Cardiac muscle cell (in vitro differentiated cells and primary cell): ENCODE data around the gene MPDZ.

DNA sequence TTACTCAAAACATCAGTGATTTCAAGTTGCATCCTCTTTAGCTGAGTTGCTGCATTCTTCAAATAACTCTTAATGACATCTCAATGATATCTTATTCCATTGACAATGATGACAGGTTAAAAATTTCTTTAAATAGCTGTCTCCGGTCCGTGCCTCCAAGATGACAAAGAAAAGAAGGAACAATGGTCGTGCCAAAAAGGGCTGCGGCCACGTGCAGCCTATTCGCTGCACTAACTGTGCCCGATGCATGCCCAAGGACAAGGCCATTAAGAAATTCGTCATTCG is 1291.1 kb upstream of the DMAC1 start:
- RAMPAGE, long total RNA: no peak
- RRBS: no CpG with 5 or more reads among the region's 9 CpGs

GRCh38 chr9:9528083-9528436 is 1084.7 kb downstream of the PTPRD start:
- RAMPAGE, long total RNA: no peak
- RRBS: no CpG with 5 or more reads among the region's 1 CpG

- RAMPAGE, long total RNA: no peak
- RRBS: no CpG with 5 or more reads among the region's 13 CpGs
These were observed 452.1 kb upstream of the PTPRD start for GRCh38 chr9:11064813-11065421.

DNA sequence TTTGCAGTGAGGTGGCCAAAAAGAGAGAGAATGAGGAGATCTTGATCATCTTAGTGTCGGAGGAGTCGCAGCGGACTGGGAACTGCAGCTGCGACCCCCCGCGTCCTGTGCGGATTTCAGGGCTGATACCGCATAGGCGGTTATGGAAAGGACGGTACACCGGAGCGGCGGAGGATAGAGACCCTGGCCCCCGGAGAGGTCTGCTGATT is 515 bp downstream of the LURAP1L start:
- RAMPAGE, long total RNA: no peak
- RRBS: 3% methylated on average over 1 of the region's 14 CpGs

GRCh38 chr9:12817425-12818236 is 42.8 kb downstream of the LURAP1L start:
- RAMPAGE, long total RNA: no peak
- RRBS: no CpG with 5 or more reads among the region's 9 CpGs

GRCh38 chr9:12972477-12972857 is 197.6 kb downstream of the LURAP1L start:
- RAMPAGE, long total RNA: no peak
- RRBS: no CpG with 5 or more reads among the region's 2 CpGs

DNA sequence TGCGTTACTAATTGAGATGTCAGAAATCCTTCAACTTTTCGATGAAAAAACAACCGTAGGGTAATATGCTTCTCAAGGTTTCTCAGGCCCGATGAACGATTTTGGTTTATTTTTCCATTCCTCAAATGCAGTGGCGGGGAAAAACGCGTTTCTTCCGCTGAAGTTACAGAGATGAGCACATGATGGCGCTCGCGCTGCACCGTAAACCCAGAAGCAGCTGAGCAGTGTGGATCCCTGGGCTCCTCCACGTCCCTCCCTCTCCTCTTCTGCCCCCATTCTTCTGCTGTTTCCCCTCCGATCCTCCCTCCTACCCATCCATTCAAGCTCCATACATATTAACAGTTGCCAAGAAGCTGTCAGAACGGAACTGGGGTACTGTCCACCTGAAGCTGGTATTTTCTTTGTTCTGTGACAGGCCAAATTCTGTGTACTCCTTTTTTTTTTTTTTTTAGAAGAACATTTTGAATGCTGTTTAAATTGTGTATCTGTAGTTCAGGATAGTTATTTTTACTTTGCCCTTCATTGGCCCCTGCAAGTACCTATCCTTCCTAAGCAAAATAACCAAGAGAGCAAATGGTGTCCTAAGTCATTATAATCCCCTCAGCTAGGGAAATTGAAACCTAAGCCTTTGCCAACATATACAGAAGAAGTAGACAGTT is 245.2 kb downstream of the MPDZ start:
- RAMPAGE, long total RNA: no peak
- RRBS: no CpG with 5 or more reads among the region's 16 CpGs

GRCh38 chr9:13037795-13038501 is 241.5 kb downstream of the MPDZ start:
- RAMPAGE, long total RNA: no peak
- RRBS: no CpG with 5 or more reads among the region's 39 CpGs

DNA sequence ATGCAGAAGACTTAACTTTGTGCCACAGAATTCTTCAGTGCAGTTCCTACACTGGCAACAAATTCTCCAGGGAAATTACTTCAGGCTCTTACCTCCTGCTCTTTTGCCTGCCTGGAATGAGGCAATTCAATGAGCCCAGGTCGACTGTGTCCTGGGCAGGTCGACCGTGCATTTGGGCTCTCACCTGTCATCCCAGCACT is 14.5 kb downstream of the MPDZ start:
- RAMPAGE, long total RNA: no peak
- RRBS: no CpG with 5 or more reads among the region's 3 CpGs

DNA sequence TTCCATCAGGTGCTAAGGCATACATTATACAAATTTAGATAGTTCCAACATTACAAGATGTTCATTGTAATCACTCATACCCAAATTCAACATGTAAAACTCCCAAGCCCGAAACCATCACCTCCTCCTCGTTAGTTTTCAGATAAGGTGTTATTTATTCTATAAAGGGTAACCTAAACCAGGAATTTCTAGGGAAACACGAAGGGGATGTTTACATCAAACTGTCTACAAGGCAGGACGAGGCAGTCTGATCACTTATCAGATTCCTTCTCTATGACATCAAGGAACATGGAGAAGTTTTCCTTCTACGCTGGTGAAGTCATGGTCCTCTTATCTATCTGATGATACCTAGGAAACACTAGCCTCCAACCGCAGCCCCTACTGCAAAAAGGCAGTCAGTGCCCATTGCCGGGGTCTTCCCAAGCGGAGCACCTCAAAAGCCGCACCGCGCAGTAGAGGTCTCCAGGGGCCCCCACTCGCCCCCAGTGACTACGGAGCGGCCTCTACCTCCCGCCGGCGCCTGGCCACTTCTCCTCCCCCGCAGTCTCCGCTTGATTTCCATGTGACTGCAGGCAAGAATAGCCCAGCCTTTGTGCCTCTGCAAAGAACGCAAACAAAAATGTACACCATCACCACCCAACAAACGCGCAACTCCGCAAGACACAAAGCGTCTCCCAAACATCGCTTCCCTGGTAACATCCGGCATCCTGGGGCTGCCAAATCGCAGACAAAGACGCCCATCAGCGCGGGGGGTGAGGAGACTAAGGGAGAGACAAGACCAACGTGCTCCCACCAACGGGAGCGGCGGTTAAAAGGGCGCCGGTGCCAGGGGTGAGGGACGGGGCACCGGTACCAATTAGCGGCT is 1.4 kb downstream of the MPDZ start:
- RAMPAGE, long total RNA: no peak
- RRBS: under 1% methylated on average over 17 of the region's 39 CpGs

GRCh38 chr9:13278770-13280114 is at the start of gene MPDZ:
Gene MPDZ (minus strand): TSS chr9:13279692.
- RAMPAGE, long total RNA: start-site peak on the minus strand at chr9:13279347-13279662, 1,146 and 1,444 reads in 2 replicates
- RRBS: 2% methylated on average over 50 of the region's 121 CpGs

DNA sequence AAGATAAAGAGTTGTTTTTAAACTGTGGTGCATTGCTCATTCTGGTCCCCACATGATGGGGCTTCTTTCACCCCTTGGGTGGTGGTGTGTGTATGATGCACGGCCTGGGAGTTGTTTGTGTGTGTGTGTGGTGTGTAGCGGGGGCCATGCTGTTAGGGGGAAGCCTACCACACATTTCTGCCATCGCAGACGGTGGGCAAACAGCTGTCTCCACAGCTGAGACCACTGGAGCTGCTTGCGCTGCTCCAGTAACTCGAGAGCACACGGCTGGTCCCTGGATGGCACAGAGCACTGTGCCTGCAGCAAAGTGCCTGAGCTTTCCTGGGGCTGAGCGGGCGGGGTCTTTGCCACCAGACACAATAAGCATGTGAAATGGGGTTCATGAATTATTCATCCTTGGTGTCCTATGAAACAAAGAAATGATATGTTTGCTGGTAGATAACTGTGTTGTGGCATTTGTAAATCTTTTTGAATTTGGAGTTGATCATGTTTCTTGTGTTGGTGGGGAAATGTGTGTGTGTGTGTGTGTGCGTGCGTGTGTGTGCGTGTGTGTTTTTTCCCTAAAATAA is 151.6 kb upstream of the MPDZ start:
- RAMPAGE, long total RNA: no peak
- RRBS: no CpG with 5 or more reads among the region's 12 CpGs

- RAMPAGE, long total RNA: no peak
- RRBS: no CpG with 5 or more reads among the region's 6 CpGs
These were observed 106.4 kb downstream of the NFIB start for GRCh38 chr9:14207333-14208208.

DNA sequence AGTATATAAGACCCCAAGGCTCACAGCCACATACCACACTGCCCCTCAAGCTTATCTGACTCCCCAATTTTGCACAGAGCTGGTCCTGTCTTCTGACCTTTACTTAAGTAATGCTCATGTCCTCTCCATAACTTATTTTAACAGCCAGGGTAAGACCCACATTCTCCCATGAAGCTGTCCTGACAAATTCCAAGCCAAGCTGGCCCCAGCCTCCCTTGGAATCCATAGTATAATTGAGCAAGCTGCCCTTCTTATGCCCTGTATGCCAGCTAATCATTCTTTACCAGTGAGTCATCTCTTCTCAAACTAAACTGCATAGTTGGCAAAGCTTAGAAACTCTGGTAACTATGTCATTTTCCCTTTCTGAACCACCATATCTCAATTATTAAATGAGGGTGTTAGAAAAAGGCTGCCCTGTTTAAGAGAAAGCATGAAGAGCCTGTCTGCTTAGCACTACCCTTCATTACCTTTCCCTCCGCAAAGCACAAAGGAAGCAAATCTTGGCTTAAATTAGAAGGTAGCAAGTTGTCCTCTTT is 92.3 kb downstream of the NFIB start:
- RAMPAGE, long total RNA: no peak
- RRBS: no CpG with 5 or more reads among the region's 1 CpG

DNA sequence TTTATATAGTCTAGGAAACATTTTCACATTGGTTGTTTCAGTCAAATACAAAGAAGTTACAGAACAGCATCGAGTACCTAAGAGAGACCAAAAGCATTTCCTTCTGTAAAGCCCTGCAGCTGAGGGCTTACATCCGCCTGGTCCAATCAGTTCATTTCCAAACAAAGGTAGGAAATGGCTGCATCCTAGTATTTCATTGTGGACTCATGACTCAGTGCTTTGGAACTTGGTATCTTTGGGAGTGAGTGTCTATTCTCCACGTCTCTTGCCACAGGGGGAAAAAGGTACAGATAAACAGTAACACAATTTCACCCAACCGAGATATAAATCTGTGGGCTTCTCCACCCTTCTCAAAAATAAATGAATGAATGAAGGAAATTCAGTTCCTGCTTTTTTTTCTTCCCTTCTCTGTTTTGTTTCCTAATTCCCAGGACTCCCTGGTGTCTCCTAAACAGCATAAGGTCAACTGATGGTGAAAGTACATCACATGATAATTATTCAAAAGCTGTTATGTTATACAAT is 75.4 kb downstream of the NFIB start:
- RAMPAGE, long total RNA: no peak
- RRBS: no CpG with 5 or more reads among the region's 4 CpGs

DNA sequence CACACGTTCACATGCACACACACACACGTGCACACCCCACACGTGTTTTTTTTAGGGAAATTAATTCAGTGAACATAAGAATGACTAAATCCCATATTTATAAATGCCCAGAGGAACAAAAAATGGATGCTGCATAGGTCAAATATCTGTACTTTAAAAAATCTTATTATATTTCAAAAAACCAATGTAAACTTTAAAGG is 32.2 kb downstream of the NFIB start:
- RAMPAGE, long total RNA: no peak
- RRBS: no CpG with 5 or more reads among the region's 3 CpGs

GRCh38 chr9:14294363-14295142 is 19.4 kb downstream of the NFIB start:
- RAMPAGE, long total RNA: no peak
- RRBS: no CpG with 5 or more reads among the region's 11 CpGs

DNA sequence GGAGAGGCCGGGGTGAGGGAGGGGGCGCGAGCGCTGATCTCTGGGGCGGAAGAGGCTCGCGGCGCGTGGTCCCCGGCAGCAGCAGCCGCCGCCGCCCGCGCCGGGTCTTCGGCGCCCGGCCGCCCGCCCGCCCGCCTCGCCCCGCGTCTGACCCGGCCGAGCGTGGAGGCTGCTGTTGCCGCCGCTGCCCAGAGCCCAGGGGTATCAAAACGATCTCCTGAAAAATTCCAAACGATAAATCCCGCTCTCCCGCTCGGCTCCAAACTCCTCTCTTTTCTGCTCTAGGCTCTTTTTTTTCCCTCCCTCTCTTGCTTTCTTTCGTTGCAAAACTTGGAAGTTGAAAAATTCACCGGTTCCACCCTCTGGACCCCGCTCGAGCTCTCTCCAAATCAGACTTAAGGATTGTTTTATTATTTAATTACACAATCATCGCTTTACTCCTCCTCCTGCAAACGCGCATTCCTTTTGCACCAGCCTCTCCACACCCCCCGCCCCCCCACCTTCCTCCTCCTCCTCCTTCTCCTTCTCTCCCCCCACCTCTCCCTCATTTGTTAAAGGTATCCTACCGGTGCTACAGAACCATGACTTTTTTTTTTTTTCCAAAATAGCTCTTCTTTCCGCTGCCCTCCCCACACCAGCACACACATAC is 389 bp upstream of the NFIB start:
- RAMPAGE, long total RNA: start-site peak on the minus strand centred at position 371 of the sequence, 65 bp wide, 23 and 26 reads in 2 replicates
- RRBS: 3% methylated on average over 19 of the region's 46 CpGs

GRCh38 chr9:14320021-14320745 is 6.2 kb upstream of the NFIB start:
- RAMPAGE, long total RNA: no peak
- RRBS: no CpG with 5 or more reads among the region's 8 CpGs

GRCh38 chr9:14320766-14321502 is 7.0 kb upstream of the NFIB start:
- RAMPAGE, long total RNA: no peak
- RRBS: no CpG with 5 or more reads among the region's 13 CpGs